ENCODE results near the genes STX18, MAN2B2 and MRFAP1.

DNA sequence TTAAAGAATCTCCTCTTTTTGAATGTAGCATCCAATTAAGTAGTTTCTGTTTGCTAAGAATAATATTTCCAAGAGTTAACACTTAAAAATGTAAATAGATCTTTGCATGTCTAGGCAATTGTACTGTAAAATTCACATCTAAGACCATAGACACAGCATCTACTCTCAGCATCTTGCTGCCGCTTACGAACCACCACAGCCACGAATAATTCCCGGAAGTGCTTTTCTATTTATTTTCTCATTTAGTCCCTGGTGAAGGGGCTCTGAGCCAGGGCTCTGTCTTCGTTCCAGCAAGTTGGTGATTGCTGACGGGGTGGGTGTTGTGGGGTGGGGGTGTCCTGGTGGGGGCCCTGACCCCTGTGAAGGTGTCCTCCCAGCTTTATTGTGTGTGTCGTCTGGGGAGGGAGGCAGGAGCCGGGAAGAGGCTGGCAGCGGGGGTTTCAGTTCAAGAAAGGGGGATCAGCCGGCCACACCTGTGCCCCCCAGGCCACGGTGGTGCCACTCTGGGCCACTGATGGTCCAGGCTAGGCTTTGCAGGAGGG is 1.6 kb downstream of the NSG1 start:
- PRO-cap: no peak

- PRO-cap: no peak
These were observed 57.4 kb downstream of the NSG1 start for GRCh38 chr4:4444200-4444874.

- PRO-cap: bidirectional peak, plus-strand start at chr4:4542149, minus-strand start at chr4:4541980
These were observed at the start of gene STX18 for GRCh38 chr4:4541656-4542659. Gene STX18, minus strand, starts transcription at chr4:4542048.

- PRO-cap: no peak
These were observed 45.3 kb downstream of the EVC2 start for GRCh38 chr4:5662784-5663655.

GRCh38 chr4:5740868-5741323 is 29.9 kb downstream of the EVC start:
- PRO-cap: no peak

DNA sequence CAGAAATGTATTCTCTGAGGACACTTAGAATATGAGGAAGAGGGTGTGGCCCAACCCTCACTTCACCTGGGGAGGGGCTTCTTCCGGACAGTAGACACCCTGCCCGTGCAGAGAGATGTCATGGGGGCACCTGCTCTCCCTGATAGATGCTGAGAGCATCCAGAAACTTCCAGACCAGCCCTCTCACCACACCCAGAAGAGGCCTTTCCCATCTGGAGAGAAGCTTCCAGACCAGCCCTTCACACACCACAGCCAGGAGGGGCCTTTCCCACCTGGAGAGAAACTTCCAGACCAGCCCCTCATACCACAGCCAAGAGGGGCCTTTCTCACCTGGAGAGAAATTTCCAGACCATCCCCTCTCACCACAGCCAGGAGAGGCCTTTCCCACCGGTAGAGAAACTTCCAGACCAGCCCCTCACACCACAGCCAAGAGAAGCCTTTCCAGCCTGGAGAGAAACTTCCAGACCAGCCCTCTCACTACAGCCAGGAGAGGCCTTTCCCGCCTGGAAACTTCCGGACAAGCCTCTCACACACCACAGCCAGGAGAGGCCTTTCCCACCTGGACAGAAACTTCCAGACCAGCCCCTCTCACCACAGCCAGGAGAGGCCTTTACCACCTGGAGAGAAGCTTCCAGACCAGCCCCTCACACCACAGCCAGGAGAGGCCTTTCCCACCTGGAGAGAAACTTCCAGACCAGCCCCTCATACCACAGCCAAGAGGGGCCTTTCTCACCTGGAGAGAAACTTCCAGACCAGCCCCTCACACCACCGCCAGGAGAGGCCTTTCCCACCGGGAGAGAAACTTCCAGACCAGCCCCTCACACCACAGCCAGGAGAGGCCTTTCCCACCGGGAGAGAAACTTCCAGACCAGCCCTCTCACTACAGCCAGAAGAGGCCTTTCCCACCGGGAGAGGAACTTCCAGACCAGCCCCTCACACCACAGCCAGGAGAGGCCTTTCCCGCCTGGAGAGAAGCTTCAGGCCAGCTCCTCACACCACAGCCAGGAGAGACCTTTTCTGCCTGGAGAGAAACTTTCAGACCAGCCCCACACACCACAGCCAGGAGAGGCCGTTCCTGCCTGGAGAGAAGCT is 81.1 kb downstream of the CRMP1 start:
- PRO-cap: no peak

DNA sequence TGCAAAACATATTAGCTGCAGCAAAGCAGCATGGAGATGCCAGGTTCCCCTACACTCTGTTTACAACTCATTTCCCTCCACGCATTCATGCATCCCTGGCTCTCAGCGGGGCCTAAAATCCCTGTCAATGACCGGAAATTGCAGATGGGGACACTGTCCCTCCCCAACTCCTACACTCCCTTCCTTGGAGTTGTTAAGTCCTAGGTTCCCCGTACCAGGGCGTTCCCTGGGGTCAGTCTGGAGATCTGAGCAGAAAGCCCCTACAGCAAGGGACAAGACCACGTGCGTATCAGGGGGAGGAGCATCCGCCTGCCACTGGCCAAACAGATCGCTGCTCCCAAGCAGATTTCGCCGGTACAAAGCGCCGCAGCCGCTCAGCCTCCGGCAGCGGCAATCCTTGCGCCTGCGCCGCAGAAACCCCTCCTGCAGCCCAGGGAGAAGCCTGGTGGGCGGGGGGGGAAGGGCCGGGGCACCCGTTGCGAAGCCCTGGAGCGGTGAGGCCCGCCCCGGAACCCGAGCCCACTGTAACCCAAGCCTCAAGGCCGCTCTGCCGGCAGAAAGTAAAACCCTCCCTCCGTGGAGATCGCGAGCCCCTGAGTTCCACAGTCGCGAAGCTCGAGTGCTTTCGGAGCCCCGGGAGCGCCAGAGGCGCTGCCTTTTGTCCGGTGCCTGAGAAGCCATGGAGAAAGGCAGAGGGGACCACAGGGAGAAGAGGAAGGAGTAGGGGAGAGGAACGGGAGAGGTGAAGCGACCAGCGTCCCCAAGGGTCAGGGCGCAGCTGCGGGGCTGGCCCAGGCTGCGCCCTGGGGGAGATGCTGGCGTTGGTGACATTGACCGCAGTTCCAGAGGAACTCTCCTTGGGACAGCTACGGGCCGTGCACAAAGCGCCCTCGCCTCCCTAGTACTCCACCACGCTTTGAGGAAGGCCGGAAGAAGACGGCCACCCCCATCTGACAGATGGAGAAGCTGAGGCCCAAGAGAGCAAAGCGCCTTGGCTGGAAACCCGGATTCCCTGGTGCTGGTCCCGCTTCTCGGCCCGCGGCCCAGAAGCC is 2.6 kb downstream of the CRMP1 start:
- PRO-cap: no peak

DNA sequence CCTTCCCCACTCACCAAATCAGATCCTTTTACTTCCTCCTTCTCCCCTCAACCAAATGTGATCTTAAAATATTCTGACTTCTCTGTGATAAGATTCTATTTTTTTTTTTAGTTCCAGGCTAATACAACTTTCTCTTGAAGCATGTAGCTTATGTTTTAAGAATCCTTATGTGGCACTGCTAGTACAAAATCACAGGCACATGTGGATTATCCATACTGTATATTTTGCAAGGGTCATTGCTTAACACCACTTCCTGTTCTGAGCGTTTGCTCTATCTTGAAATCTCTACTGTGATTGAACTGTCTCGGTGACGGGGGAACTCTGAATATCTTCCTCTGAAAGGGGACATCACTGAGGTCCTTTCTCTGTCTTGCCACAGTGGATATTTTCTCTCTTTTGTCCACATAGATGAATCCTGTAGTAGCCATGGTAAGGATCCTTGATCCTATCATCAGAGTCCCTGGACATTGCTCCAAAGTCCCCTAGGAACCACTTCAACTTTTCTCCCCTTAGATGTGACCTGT is 2.1 kb upstream of the WFS1 start:
- PRO-cap: no peak

- PRO-cap: no peak
These were observed 3.9 kb downstream of the WFS1 start for GRCh38 chr4:6273565-6273943.

DNA sequence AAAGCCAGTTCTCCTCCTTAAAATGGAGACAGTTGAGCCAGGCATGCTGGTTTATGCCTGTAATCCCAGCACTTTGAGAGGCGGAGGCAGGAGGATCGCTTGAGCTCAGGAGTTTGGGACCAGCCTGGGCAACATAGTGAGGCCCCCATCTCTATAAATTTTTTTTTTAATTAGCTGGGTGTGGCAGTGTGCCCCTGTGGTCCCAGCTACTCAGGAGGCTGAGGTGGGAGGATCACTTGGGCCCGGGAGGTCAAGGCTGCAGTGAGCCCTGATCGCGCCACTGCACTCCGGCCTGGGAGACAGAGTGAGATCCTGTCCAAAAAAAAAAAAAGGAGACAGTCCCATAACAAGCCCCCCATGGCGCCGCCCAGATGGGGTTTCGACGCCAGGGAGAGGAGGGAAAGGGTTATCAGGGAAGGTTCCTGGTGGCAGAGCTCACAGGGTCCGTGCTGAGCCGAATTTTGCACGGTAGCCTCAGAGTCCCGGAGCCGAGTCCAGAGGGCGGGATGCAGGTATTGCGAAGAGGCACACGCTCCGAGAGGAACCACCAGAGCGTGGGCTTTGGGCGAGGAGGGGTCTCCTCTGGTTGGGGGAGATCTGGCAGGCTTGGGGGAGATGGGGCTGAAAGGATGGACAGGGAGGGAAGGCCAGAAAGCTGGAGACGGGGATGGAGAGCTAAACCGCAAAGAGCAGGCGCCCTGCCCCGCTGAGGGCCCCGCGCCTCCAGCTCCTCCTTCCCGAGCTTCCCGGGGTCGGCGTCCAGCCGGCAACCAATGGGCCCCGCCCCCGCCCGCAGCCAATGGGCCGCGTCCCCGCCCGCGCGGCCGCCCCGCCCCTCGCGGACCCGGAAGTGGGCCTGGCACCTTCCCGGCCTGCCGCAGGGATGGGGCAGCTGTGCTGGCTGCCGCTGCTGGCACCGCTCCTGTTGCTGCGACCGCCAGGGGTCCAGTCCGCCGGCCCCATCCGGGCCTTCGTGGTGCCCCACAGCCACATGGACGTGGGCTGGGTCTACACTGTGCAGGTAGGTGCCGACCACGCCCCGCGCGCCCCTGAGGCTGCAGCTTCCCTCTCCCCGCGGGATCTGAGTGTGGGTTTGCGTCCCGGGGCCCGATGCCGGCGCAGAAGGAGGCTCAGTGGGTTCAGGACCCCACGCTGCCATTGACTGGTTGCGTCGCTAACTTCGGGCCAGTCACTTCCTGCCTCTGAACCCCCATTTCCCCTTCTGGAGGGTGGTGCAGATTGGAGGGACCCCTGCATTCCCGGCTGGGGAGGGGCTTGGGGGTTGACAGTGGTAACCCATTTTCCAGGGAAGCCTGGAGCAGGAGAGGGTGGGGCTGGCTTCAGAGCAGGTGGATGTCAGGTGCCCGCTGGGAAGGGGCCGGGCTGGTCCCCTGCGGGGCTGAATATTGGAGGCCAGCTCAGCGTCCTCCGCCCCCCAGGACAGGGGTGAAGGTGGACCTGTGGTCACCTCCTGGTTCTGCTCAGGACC is at the start of gene MAN2B2:
Gene MAN2B2 (plus strand): TSS at position 862 of the 1,489 bp plus-strand sequence.
- PRO-cap: bidirectional peak, plus-strand start at position 875 of the sequence, minus-strand start at position 725 of the sequence

GRCh38 chr4:6576312-6576979 is 1.5 kb downstream of the MAN2B2 start:
- PRO-cap: no peak

DNA sequence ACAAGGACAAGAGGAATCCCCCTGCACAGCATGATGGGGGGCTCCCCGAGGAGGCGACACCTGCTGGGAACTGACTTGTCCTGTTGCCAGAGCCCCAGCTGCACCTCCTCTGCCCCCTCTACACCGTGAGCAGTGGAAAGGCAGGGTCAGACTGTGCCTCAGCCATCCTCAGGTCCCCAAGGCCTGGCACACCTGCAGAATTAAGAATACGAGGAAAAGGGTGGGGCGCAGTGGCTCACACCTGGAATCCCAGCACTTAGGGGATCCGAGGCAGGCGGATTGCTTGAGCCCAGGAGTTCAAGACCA is 25.6 kb upstream of the MRFAP1 start:
- PRO-cap: no peak

DNA sequence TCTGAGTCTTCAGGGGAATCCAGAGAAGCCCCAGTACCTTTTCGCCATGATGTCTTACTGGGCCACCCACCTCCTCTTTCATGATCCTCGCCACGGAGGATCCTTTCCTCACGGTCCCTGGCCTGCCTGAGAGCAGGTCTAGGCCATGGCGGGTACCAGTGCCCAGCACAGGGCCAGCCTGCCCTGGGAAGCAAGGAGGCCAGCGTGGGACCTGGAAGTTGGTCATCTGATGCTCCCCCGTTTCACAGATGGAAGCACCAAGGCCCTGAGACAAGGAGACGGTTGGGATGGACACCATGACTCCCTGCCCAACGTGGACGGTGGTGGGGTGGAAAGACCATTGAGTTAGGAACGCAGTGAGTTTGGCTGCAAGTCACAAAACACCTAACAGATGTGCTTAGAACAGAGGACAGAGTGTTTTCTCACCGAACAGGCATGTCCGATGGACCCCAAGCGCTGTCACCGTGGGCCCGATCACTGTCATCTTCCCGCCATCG is 21.7 kb upstream of the MRFAP1 start:
- PRO-cap: no peak

DNA sequence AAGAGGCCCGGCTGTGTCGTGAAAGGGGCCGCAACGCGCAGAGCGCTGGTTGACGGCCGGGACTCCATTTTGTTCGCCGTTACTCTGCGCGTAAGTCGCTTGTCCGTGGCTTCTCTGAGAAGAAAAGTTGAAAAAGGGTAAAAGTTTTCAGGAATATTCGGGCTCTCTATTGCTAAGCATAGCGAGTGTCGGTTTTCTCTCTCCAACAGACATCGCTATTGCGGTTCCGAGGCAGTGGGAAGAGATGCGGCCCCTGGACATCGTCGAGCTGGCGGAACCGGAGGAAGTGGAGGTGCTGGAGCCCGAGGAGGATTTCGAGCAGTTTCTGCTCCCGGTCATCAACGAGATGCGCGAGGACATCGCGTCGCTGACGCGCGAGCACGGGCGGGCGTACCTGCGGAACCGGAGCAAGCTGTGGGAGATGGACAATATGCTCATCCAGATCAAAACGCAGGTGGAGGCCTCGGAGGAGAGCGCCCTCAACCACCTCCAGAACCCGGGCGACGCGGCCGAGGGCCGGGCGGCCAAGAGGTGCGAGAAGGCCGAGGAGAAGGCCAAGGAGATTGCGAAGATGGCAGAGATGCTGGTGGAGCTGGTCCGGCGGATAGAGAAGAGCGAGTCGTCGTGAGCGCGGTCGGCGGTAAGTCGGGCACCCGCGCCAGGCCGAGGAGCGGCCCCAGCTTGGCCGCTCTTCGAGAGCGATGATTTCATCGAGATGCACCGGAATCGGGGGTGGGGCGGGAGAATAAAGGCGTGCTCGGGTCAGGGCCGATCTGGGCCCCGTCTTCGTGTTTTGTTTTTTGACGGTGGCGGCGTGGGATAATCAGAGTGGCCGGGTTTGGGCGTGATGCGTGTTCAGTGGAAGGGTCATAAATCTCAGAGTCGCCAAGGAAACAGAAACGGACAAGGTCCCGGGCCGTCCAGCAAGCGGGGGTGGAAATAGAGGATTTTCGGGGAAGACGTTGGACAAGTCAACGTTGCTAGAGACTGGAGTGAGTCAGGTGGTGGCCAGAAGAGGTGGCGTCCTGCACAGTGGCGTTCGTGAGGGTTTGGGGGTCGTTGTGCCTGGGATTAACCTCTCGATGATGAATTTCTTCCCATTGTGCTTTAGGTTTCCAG is at the start of gene MRFAP1:
Gene MRFAP1 (plus strand): TSS at position 67 of the 1,119 bp plus-strand sequence.
- PRO-cap: bidirectional peak, plus-strand start at position 68 of the sequence, minus-strand start outside the sequence; bidirectional peak, plus-strand start at position 580 of the sequence, minus-strand start at position 703 of the sequence

DNA sequence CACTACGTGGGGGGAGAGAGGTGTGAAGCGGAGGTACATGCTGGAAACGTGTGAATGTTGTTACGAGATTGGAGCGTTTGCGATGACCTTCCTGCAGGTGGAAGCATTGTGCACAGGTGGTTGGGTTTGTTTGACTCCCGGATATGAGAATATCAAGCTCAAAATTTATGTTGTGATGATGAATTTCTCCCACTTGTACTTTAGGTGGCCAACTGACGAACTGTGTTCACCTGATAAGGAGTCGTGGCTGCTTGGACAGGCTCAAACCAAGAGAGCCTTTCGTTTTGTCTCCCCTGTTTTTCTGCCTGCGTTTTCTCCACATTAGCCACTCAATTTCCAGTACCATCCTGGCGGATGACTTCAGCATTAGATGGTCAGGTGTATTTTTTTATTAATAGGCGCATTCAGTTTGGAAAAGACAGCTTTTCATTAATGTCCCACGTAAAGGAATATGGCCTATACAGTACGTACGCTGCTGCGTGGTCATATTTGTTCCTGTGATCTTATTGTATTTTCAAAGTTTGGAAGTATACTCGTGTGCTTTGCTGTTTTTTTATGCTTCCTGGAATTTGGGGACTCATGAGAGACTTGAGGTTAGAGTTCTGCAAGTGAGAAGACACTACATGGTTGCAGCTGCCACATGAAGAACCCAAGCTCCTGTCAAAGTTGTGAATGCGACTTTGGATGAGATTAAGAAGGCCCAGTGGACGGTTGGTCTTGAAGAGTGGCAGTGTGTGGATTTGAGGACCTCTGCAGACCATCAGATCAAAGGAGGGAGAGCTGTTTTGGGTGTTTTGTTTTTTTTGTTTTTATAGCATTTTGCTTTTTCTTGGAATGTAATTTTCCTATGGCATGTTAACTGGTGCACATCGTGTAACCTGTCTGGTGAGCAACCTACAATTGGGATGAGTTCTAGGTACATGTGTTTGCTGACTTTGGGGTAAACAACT is 1.2 kb downstream of the ENSG00000170846 start:
- PRO-cap: no peak

DNA sequence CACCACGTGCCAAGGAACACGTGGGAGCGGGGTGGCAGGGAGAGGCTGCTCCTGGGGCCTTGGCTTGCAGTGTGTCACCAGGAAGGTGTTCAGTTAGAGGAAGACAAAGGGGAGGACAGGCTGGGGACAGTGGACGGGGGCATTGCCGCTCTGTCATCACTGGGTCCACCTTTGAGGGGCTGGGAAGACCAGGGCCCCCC is 9.0 kb downstream of the BLOC1S4 start:
- PRO-cap: no peak

GRCh38 chr4:6747808-6748359 is 31.9 kb downstream of the BLOC1S4 start:
- PRO-cap: no peak

- PRO-cap: no peak
These were observed 32.4 kb upstream of the KIAA0232 start for GRCh38 chr4:6749997-6750664.

- PRO-cap: no peak
These were observed 27.3 kb upstream of the KIAA0232 start for GRCh38 chr4:6755353-6755542.

GRCh38 chr4:6773014-6773710 is 9.4 kb upstream of the KIAA0232 start:
- PRO-cap: no peak

Measured in penis (tissue), 1 donor.